ENCODE data around the gene IDI2.

GRCh38 chr10:306484-307500, 171.5 kb downstream of the ZMYND11 start:
- PRO-cap, 2 experiments, result no peak in any of the 2 experiments

GRCh38 chr10:605089-605365, 84.4 kb downstream of the DIP2C start:
- PRO-cap, 2 experiments, result no peak in any of the 2 experiments

- PRO-cap, 2 experiments, result no peak in any of the 2 experiments
These were observed 39.6 kb downstream of the DIP2C start for GRCh38 chr10:649648-650485.

GRCh38 chr10:690410-691109, 1.1 kb upstream of the DIP2C start:
- PRO-cap, 2 experiments, result no peak in any of the 2 experiments

DNA sequence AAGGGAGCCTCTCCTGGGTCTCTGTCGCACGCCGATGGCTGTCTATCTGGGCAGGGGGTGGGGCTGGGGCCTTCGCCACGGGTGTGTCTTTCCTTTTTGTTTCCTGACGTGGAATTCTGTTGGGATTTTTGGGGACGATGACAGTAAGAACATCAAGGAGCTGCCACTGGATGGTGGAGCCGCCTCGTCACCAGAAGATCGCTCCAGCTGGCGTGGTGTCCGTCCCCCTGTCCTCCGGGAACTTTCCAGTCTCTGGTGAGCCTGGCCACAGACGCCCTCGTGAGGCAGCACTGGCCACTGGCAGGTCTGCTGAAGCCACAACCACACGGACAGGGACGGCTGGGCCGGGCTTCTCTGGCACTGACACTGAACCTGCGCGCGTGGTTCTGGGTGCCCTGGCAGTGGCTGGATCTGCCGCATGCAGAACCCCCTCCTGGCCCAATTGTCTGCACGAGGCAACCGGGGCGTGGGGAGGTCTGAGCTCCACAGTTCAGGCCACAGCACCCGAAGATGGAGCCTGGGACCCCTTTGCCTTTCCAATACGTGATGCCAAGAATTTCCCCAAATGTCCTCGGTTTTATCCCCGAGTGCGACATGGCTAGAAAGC, 100.0 kb upstream of the DIP2C start:
- PRO-cap, 2 experiments, result no peak in any of the 2 experiments

- PRO-cap, 2 experiments, result no peak in any of the 2 experiments
These were observed 120.3 kb upstream of the DIP2C start for GRCh38 chr10:809378-810564.

GRCh38 chr10:872918-873584, 58.5 kb downstream of the LARP4B start:
- PRO-cap, 2 experiments, result no peak in any of the 2 experiments

DNA sequence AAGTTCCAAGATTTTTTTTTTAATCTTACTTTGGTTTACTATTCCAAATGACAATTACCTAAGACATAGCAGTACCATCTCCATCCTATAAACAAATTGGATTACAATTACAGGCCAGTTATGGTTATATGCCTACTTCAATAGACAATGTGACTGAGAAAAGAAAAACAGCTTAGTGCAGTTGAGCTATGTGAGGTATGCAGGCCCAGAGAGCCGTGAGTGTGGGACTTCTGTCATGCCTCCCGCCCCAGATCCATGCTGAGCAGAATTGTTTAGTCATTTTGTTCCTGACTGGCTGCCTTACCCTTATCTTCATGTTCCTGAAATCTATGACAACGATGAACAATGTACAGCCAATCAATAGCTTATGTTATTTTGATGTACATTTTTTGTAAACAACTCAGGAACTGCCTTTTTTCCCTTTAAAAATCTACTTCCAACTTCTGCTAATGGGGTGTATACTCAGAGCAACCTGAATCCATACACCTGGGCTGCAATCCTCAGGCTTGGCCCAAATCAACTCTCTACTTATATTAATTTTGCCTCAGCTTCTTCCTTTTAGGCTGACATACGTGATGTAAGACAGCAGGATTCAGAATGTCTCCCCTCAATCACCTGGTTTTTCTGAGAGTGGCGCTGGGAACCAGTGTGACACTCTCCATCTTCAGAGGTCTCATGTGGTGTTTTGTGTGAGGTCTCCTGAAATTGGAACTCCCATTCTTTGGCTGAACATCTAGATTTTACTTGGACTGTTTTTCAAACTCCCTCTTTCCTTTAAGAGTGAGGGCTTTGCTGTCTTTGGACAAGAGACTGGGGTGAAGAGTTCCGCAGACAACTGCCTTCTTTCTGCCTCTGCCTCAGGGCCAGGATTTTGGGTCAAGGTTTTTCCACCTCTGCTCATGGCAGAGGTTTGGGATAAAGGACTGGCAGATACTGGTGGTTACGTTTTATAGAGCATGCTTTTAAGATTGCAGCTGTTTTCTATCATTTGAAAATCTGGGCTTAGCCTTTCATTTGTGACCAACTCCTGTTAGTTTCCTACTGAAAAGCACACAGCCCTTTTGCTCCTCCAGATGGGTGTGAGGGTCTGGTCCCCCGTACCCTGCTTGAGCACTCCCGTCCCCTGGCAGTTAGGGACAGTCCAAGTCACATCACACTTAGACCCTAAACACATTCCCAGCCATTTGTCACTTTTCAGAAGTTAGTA, 21.3 kb downstream of the LARP4B start:
- PRO-cap, 2 experiments, result no peak in any of the 2 experiments

DNA sequence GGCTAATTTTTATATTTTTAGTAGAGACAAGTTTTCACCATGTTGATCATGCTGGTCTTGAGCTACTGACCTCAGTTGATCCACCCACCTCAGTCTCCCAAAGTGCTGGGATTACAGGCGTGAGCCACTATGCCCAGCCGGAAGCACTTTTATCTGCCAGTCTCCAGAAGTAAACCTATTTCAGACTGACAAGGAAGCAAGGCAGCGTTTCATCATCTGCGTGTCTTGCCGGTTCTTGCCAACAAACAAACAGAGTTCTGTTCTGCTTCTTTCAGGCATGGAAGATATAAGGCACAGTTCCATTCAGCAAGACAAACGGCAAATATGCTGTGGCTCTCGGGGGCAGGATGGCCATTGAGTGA, 15.5 kb upstream of the LARP4B start:
- PRO-cap, 2 experiments, result no peak in any of the 2 experiments

GRCh38 chr10:985431-986008, 2.7 kb upstream of the GTPBP4 start:
- PRO-cap, 2 experiments, result no peak in any of the 2 experiments

DNA sequence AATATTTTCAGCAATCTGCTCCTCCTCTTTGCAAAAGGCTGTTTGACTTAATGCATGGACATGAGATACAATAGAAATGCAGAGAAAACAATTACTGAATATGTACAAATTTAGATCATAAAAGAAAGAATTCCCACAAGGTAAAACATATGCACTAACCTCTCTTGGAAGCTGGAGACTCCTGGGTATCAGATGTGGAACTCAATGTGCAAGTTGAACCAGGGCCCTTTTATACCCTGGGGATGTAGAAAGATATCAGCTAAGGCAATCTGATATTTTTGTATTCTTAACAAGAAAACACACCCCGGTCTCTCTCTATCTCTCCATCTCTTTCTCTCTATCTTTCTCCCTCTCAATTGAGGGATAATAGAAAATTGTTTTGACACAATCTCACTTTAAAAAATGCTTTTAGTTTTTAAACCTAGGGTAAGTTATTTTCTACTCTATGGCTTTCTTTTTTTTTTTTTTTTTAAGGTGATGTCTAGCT, at the start of gene IDI2:
Gene IDI2 (minus strand): TSS at position 203 of the 487 bp plus-strand sequence.
- PRO-cap, 2 experiments, result no peak in any of the 2 experiments

DNA sequence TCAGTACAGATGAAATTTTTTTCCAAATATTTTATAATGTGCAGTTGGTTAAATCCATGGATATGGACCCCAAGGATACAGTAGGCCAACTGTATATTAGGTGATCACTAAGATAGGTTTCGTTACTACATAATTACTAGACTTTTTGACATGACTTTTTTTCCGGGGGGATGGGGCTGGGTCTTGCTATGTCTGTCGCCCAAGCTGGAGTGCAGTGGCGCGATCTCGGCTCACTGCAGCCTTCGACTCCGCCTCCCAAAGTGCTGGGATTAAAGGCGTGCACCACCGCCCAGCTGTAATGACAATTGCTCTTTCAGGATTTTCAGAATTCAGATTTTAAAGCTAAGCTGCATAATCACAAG, 1.1 kb downstream of the IDI1 start:
- PRO-cap, 2 experiments, result no peak in any of the 2 experiments

DNA sequence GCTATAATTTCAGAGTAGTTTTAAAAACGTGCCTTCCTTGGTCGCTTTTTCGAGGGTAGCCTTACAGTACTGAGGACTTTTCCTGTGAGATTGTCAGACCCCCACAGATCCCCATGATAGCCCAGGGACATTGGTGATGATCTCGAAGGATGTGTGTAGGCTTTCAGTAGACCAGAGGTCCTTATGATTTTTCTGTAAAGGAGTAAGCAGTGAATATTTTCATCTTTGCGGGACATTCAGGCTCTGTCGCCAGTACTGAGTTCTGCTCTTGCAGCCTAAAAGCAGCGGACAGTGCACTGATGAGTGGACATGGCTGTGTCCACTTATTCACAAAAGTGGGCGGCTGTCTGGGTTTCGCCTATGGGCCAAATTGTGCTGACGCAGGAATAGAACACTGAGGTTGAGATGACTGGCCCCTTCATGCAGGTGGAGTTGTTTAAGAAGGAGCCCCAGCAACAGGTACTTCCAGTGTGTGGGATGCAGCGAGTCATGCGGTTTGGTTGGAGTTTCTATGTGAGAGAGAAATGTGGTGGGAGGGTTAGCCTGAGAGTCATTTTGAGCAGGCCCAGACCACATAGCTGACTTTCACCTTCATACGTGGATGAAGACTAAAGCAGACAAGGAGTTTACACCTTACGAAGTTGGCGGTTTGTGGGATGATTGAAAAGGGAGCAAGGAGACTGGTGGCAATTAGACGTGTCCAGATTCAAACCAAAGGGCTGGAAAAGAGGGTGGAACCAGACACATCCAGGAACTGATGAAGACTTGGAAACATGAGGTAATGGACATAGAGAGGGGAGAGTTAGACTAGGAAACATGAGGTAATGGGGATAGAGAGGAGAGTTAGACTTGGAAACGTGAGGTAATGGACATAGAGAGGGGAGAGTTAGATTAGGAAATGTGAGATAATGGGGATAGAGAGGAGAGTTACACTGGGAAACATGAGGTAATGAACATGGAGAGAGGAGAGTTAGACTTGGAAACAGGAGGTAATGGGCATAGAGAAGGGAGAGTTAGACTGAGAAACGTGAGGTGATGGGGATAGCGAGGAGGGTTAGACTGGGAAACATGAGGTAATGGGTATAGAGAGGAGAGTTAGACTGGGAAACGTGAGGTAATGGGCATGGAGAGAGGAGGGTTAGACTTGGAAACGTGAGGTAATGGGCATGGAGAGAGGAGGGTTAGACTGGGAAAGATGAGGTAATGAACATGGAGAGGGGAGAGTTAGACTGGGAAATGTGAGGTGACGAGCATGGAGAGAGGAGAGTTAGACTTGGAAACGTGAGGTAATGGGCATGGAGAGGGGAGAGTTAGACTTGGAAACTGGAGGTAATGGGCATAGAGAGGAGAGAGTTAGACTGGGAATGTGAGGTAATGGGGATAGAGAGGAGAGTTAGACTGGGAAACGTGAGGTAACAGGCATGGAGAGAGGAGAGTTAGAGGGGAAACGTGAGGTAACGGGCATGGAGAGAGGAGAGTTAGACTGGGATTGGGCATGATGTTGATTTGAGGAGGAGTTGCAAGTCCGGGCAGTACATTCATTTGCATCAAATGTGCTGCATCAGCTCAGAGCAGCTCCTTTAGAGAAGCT, 38.4 kb downstream of the WDR37 start:
- PRO-cap, 2 experiments, result no peak in any of the 2 experiments

- PRO-cap, 2 experiments, result no peak in any of the 2 experiments
These were observed 304.4 kb downstream of the WDR37 start for GRCh38 chr10:1360420-1361228.

DNA sequence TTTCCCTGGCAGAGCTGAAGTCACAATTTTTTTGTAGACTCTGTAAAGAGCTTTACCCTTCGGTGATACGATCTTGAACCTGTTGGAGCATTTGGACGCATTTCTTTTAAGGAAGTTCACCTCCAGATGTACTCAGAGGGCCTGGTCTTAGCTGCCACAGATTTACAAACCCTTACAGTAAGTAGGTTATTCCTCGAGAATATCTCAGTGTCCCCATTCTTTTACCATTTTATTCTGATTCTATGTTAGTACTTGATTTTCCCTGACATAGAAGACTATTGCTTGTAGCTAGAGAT, 2.7 kb downstream of the PFKP start:
- PRO-cap, 2 experiments, result no peak in any of the 2 experiments

DNA sequence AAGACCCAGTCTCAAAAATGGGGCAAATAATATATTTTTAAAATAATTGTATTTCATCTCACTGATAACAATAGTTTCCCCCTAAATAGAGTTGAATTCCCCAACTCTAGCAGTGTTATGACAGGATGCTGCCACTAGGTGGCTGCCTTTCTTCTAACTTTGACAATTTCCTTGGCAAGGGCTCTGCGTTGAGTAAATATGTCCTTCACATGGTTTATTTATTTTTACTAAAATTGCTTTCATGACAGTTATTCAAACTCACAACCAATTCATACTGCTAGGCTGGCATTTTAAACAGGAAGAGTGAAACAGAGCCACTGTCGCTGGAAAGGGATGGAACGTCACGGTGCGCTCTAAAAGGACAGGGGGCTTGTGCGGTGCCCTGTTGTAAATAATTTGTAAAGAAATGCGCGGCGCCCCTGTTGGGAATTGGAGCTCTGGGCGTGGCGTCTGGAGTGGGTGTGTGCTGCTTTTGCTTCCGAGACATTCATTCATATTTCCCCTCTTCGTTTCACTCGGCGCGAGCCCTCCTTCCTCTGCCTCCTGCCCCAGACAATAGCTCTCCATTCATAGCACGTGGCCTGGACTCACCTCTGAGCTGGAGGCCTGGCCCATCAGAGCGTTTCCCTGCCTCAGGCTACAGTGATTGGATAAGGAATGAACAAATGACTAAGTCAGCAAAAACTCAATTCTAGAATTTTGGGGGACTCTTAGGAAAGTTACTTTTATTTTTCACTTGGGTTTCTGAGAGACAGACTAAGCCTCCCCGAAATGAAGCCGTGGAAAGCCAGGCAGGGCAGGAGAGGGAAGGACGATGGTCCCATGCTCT, 20.5 kb upstream of the PITRM1 start:
- PRO-cap, 2 experiments, result no peak in any of the 2 experiments

GRCh38 chr10:3263717-3264950, 91.6 kb upstream of the PITRM1 start:
- PRO-cap, 2 experiments, result no peak in any of the 2 experiments

- PRO-cap, 2 experiments, result no peak in any of the 2 experiments
These were observed 152.2 kb upstream of the PITRM1 start for GRCh38 chr10:3324773-3325136.

- PRO-cap, 2 experiments, result no peak in any of the 2 experiments
These were observed 226.5 kb upstream of the PITRM1 start for GRCh38 chr10:3398929-3399573.

DNA sequence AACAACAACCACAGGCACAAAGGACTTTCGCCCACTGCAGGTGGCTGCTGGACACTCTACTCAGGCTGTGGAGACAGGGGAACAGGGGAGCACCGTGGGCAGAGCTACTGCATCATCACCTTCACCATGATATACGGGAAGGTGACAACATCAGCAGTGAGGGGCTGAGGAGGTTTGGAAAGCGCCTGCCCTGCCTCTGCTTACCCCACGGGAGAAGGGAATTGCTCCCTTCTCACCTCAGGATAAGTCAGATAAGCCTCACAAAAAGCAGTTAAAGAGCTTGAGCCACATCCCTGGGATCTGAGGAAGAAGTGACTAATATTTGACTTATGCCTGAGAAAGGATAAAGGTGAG, 217.6 kb downstream of the KLF6 start:
- PRO-cap, 2 experiments, result no peak in any of the 2 experiments

Measured in helper T cell (primary cell).